Uterus (tissue), 7 donors: ENCODE results near the genes B4GALT3 and UHMK1.

DNA sequence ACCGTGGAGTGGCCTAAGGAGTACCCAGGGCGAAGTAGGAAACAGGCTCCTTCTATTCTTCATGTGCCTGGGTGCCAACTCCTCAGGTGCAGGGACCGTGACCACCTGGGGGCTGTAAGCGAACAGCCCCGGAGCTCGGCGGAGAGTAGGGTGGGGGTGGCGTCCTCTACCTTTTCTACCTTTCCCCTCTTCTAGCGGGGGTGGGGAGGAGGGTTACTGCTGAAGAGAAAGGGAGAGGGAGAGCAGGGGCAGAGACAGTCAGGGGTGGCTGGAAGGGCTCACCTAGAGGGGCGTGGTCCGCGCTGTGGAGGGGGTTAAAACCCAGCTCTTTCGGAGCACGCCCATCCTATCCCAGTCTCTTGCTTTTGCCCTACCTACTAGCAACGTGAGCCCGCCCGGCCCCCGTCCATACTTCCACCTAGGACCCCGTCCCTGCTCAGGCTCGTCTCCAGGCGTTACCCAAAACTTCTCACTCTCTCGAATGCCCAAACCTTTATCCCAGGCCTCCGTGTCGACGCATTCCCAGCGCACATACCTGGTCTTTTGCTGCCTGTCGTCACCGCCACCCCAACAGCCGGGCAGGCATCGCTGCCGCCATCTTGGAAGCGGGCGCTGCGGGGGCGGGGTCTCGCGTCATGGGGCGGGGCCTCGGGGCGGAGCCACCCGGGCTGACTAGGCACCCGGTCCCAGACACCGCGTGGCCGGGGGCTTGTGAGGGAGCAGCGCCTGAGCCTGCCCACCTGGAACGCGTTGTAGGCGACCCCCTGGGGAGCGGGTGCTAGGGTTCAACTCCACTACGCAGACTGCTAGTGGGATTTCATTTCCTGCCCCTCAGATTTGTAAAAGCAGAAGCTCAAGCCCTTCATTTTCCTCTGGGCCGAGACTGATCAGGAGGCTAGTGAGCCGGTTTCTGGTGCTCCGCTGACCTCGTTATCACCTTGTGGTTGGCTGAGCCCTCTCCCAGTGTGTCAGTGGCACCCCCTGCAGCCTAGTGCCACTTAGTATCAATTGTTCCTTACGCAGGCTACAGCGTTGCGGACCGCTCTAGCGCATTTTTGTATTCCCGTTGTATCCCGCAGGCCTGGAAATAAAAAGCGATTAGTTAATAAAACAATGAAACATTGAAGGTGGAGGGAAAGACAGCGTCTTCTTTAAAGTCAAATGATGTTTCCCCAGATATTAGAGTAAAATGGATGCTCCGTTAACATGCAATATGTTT is at the start of gene B4GALT3:
Gene B4GALT3, minus strand, starts transcription at position 620 of the 1,219 bp plus-strand sequence.
- PRO-cap, 4 experiments: peak in 4 of 4 experiments; most common plus-strand start position 689 of the sequence (in 4); most common minus-strand start position 607 of the sequence (in 2)
- RAMPAGE, long total RNA, 2 experiments: start-site peak on the minus strand in 2 of 2 experiments, centred at positions 615 to 619 of the sequence, 46 to 168 reads per replicate
- RRBS: 1% methylated on average over 9 of the region's 65 CpGs

DNA sequence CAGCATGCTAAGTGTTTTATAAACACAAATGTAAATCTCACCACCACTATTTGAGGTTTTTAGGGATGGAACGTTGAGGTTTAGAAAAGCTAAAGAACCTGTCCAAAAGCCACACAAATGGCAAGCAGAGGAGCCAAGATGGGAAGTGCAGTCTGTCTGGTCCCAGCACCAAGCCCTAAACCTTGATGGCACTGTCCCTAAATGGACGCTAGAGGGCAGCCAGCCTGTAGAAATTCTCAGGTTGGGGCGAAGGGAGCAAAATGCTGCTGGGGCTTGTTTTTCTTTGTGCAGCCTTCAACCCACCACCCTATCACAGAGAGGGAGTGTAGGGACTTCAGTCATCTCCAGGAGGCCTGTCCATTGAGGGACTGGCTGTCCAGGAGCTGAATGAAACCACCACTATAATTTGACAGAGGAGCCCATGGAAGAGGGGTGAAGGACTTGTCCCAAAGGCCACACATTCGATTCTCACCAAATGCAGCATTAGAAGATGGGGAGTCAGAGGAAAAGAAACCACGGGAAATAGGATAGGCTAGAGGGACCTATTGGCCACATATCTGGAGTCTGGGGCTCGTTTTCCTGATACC is 6.3 kb downstream of the ADAMTS4 start:
- PRO-cap, 4 experiments: no peak in any of the 4 experiments
- RAMPAGE, long total RNA, 2 experiments: no peak in any of the 2 experiments
- RRBS: no CpG with 5 or more reads among the region's 6 CpGs

DNA sequence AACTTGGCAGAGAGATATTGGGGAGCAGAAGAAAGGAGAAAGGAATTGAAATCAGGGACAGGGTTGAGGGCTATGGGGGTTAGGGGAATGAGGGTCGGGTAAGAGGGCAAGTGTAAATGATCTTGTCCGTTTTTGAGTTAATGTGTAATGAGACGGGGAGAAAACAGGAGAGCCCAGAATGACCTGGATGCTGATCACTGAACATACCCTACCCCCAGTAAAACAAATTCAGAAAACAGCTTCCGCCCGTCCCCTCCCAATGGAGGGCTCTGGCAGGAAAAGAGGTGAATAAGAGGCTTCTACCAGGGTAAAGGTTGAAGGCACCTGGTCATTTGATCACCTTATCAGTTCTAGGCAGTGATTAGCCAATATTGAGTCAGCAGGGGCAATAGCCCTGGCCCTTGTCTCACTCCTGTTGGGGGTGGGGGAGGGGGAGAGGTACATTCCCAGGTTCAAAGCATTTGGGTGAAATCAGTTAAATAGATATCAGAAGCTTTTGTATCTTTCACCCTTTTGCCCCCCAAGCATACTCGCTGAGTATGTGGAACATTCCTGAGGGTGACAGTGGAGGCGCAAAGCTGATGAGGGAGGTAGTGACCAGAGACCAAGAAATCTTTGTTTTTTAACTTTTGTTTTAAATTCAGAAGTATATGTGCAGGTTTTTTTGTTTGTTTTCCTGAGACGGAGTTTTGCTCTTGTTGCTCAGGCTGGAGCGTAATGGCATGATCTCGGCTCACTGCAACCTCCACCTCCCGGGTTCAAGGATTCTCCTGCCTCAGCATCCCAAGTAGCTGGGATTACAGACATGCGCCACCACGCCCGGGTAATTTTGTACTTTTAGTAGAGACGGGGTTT is 847 bp upstream of the APOA2 start:
- PRO-cap, 4 experiments: no peak in any of the 4 experiments
- RAMPAGE, long total RNA, 2 experiments: no peak in any of the 2 experiments
- RRBS: no CpG with 5 or more reads among the region's 15 CpGs

DNA sequence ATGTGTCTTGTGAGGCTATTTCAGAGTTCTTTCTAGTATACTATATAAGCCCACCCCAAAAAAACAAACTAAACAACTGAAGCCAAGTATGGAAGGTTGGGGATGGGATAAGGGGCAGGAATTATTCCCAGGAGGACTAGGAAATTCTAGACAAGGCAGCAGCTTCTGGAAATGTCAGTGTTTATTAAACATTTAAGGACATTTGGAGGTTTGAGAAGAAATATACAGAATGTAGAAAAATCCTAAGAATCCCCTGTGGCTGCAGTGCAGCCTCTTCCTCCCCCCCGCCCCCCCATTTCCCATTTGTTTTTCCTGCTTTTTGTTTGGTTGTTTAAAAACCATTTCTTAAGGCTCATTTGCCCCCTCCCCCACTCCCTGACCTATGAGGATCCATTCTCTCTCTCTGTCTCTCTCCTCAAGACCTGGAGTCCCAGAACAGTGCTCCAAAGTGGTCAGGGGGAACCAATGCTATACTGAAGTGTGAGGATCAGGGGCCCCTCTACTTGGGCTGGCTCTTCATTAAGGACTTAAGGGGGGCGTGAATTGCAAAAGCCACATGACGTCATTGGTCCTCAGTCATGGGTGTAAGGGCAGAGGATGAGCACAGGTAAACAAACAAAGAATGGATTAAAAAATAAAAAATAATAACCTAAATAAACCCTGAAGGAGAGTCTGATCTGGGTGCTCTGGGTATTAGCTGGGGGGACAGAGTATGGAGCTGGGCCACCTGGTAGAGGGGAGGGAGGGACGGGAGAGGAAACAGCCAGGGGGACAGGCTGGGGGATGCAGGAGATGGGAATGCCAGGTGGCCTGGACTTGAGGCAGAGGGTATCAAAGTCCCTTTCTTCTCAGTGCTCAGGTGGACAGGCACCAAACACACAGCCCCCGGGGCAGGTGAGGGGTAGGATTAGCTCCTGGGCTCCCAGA is 4.9 kb downstream of the MPZ start:
- PRO-cap, 4 experiments: no peak in any of the 4 experiments
- RAMPAGE, long total RNA, 2 experiments: no peak in any of the 2 experiments
- RRBS: no CpG with 5 or more reads among the region's 5 CpGs

GRCh38 chr1:161305499-161306880 is 3.8 kb downstream of the MPZ start:
- PRO-cap, 4 experiments: peak in 4 of 4 experiments; most common plus-strand start chr1:161306366 (in 3); most common minus-strand start chr1:161306210 (in 2)
- RAMPAGE, long total RNA, 2 experiments: no peak in any of the 2 experiments
- RRBS: 4% methylated on average over 7 of the region's 52 CpGs

DNA sequence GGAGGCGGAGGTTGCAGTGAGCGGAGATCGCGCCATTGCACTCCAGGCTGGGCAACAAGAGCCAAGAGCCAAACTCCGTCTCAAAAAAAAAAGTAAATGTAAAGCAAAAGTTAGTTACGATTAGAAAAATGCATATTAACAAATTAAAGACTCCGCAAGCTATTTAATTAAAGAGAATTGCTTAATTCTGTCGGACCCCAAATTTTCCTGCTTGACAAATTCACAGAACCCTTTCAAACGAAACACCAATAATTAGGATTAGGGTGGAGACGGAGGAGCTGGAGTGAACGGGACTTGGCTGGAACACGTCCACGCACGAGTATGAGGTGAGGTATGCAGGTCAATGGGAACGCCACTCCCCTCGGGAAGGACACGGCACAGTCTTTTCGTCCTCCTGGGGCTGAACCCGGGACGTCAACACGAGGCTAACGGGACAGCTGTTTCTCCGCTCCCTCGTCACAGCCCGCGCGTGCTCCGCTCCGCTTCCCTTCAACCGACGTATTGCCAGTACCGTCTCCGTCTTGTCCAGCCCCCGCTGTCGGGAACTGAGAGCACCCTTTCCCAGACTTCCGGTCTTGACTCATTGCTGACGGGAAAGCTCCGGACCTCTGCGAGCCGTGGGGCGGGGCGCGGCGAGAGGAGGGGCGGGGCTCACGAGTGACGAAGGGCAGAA is 21.9 kb upstream of the CFAP126 start:
- PRO-cap, 4 experiments: peak in 4 of 4 experiments; most common minus-strand start position 323 of the sequence (in 3)
- RAMPAGE, long total RNA, 2 experiments: no peak in any of the 2 experiments
- RRBS: no CpG with 5 or more reads among the region's 47 CpGs

- PRO-cap, 4 experiments: peak in 4 of 4 experiments; most common plus-strand start chr1:161399070 (in 3); most common minus-strand start chr1:161399118 (in 2)
- RAMPAGE, long total RNA, 2 experiments: no peak in any of the 2 experiments
- RRBS: 16% methylated on average over 4 of the region's 11 CpGs
These were observed 31.2 kb upstream of the CFAP126 start for GRCh38 chr1:161398910-161399188.

DNA sequence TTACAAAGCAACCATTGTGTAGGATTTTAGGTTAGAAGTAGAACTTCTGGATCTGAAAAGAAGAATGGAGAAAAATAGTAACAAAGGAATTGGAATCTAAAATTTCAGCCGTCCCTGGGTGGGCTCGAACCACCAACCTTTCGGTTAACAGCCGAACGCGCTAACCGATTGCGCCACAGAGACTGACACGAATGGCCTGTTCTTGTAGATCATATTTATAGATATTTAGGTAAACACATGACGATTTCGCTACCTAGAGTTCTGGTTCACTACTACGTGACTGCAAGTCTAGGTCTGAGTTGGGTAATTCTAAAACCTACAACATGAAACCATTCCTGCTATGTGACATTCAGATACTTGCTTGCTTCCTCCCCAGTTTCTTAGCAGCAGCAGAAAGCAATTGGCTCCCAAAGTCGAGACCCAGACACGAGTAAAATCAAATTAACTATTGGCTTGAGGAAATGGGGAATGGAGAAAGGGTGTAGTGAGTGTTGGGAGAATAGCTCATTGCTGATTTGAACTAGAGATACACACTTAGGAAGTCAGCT is 60.4 kb upstream of the CFAP126 start:
- PRO-cap, 4 experiments: no peak in any of the 4 experiments
- RAMPAGE, long total RNA, 2 experiments: no peak in any of the 2 experiments
- RRBS: no CpG with 5 or more reads among the region's 14 CpGs

- PRO-cap, 4 experiments: no peak in any of the 4 experiments
- RAMPAGE, long total RNA, 2 experiments: no peak in any of the 2 experiments
- RRBS: no CpG with 5 or more reads among the region's 14 CpGs
These were observed 5.6 kb upstream of the HSPA6 start for GRCh38 chr1:161518416-161519470.

- PRO-cap, 4 experiments: no peak in any of the 4 experiments
- RAMPAGE, long total RNA, 2 experiments: no peak in any of the 2 experiments
- RRBS: no CpG with 5 or more reads among the region's 9 CpGs
These were observed 795 bp upstream of the FCGR3A start for GRCh38 chr1:161550384-161550842.

DNA sequence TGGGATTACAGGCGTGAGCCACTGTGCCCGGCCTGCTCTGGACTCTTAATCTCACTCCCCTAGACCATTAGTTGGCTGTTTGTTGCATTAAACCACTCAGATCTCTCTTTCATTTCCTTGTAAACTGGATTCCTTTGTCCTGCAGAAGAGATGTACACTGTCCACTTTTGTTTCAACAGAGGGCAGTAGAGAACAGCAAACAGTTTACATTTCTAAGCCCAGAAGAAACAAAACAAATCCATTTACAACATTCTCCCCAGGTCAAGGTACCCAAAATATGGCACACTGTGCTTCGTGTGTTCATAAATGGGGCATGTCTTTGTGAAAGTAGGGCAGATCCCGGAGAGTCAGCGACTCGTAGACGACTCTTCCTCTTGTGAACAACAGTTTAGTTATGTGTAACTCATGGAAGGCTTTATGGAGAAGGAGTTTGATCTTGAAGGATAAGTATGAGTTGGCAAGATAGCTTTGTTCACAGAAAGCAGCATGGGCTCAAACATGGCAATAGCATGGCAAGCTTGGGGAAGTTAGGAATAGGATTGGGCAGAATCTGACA is 16.6 kb upstream of the FCGR3A start:
- PRO-cap, 4 experiments: no peak in any of the 4 experiments
- RAMPAGE, long total RNA, 2 experiments: no peak in any of the 2 experiments
- RRBS: no CpG with 5 or more reads among the region's 7 CpGs

- PRO-cap, 4 experiments: no peak in any of the 4 experiments
- RAMPAGE, long total RNA, 2 experiments: no peak in any of the 2 experiments
- RRBS: no CpG with 5 or more reads among the region's 5 CpGs
These were observed 10.2 kb downstream of the ATF6 start for GRCh38 chr1:161776000-161777129.

DNA sequence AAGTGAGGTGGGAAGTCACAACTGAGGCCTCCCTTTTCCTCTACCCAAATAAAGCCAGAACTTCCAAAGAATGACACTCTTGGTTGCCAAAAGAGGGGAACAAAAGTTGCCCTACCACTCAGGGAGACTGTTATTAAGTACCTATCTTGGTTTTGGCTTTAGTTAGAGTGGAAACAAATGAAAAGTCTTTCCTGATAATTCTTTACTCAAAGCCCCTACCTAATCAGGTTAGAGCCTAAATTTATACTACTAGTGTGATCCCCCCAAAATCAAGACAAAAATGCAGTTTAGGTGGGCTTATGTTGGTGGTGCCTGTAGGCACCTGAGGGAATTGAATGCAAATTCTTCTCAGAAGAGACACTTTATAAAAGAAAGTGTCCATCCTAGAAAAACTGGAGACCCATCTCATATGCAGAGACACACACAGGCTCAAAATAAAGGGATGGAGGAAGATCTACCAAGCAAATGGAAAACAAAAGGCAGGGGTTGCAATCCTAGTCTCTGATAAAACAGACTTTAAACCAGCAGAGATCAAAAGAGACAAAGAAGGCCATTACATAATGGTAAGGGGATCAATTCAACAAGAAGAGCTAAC is 62.5 kb downstream of the ATF6 start:
- PRO-cap, 4 experiments: no peak in any of the 4 experiments
- RAMPAGE, long total RNA, 2 experiments: start-site peak on the plus strand in 1 of 2 experiments, centred at position 309 of the sequence, 5 reads per replicate

GRCh38 chr1:161856877-161857702 is 91.0 kb downstream of the ATF6 start:
- PRO-cap, 4 experiments: no peak in any of the 4 experiments
- RAMPAGE, long total RNA, 2 experiments: no peak in any of the 2 experiments
- RRBS: no CpG with 5 or more reads among the region's 1 CpG

DNA sequence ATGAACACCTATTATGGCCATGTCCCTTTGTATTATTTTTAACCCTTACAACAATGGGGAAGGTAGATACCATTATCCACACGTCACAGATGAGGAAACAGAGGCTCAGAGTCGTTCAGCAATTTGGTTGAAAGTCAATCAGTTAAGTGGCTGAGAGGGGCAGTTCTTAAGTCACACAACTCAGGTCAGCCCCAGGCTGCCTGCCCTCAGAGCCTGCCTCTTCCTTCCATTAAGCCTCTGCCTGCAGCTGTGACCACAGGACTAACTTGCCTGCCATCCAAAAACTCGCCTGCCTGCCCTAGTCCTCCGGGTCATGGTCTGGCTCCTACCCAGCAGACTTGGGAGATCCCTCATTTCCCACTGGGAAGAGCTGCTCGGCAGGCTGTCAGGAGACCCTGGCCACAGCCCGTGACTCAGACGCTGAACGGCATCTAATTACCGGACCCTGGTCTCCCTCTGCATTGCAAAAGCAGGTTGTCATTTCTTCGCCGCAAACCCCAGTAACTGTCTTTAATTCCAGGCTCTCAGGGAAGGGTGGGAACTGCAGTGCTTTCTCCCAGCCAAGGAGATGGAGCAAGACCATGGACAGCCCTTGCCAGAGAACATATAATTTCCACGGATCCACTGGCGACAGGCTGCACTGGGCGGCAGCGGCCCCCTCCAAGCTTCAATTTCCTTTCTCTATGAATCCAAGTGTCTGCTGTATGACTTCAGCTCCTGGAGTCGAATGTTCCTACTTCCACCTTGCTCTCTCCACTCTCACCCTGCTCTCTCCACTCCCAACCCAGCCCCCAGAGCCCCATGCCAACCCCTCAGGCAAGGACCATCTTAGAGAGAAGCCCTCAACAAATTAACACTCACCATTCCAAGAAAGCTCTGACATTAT is 20.5 kb downstream of the OLFML2B start:
- PRO-cap, 4 experiments: peak in 1 of 4 experiments; most common minus-strand start position 729 of the sequence (in 1)
- RAMPAGE, long total RNA, 2 experiments: no peak in any of the 2 experiments
- RRBS: 71% methylated on average over 4 of the region's 16 CpGs

DNA sequence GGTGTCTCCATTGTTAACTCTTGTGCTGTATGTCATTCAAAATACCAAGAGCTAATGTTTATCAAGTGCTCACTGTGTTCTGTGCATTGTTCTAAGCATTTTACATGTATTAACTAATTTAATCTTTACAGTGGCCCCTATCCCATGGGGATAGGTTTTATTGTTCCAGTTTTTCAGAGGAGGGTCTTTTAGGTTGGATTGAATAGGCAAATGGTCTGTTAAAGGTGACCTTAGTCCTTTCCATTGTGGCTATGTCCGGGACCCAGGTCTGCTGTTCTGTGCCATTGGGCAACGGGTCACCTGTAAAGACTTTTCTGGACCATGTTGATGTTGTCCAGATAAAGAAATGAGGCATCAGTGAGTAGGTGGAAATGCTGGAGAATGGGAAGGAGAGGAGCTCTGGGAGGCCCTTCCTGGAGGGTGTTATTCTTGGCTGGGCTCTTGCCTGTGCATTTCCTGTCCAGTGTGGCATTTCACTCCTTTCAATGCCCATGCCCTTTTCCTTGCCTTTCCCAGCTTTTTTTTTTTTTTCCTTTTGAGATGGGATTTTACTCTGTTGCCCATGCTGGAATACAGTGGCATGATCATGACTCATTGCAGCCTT is 11.6 kb downstream of the NOS1AP start:
- PRO-cap, 4 experiments: peak in 1 of 4 experiments; most common minus-strand start position 526 of the sequence (in 1)
- RAMPAGE, long total RNA, 2 experiments: no peak in any of the 2 experiments
- RRBS: no CpG with 5 or more reads among the region's 2 CpGs

DNA sequence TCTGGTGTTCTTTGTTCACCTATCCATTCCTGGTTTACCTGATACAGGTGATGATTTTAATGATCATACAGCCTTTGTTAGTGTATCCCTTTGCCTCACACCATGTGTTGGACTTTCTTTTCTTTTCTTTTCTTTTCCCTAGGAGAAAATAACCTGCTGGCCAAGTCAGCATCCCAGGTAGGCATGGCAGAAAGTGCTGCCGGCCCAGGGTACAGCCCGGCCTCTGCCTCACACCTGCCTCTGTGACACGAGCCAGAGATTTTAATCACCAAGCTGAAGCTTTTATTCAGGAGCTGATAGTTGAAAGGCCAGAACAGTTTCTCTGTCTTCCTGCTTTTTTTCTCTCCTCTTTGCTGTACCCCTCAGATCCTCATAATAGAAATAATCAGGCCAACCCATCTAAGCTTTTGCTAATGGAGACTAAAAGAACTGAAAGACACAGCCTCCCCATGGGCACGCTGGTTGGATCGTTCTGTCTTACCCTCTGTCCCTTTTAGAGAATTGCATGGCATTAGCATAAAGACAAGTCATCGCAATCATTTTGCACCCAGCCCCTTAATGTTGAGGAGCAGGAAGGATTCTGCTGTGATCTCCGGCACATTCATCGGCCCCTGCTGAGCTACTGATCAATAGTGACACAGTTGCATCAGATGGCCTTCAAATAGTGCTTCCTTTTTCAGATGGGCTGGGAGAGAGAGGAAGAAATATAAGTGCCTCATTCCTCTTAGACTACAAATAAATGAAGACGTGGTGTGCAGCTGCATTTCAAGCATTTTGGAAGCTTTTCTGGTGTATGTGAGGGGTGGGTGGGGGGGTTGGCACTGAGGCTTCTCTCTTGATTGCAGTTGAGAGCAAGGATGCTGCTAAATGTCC is 75.2 kb downstream of the NOS1AP start:
- PRO-cap, 4 experiments: no peak in any of the 4 experiments
- RAMPAGE, long total RNA, 2 experiments: no peak in any of the 2 experiments
- RRBS: no CpG with 5 or more reads among the region's 9 CpGs

DNA sequence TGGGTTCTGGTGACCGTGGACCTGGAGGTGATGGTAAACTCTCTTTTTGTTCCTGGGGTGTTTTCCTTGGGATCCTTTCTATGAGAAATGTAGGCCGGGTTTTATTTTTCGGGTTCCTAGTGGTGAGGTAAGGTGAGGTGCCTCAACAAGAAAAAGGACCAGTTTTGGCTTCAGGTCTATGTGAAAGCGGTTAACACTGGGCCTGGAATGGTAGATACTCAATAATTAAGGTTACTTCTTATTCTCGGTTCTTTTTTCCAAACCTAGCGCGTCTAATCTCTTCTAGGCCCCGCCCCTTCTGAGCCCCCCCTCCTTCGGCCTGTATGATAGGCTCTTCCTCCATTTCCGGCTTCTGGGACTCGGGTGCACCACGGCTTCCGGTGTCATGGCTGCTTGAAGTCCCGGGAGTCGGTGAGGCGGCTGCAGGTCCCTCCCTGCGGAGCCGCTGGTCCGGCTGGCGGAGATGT is at the start of gene UHMK1:
Gene UHMK1, plus strand, starts transcription at position 355 of the 467 bp plus-strand sequence.
- PRO-cap, 4 experiments: peak in 4 of 4 experiments; most common plus-strand start position 396 of the sequence (in 4); most common minus-strand start position 300 of the sequence (in 4)
- RAMPAGE, long total RNA, 2 experiments: start-site peak on the plus strand in 1 of 2 experiments, centred at position 387 of the sequence, 97 reads per replicate
- RRBS: 1% methylated on average over 6 of the region's 20 CpGs

- PRO-cap, 4 experiments: no peak in any of the 4 experiments
- RAMPAGE, long total RNA, 2 experiments: no peak in any of the 2 experiments
- RRBS: no CpG with 5 or more reads among the region's 4 CpGs
These were observed 25.9 kb downstream of the UHMK1 start for GRCh38 chr1:162523221-162524291.

GRCh38 chr1:162552158-162552804 is 9.2 kb upstream of the UAP1 start:
- PRO-cap, 4 experiments: no peak in any of the 4 experiments
- RAMPAGE, long total RNA, 2 experiments: no peak in any of the 2 experiments
- RRBS: no CpG with 5 or more reads among the region's 5 CpGs